A375 (cell line): ENCODE measurements around a stretch of chr11.

GRCh38 chr11:72598363-72598791 lies 75.8 kb downstream of the PDE2A start:
- RAMPAGE, long total RNA = no peak

DNA sequence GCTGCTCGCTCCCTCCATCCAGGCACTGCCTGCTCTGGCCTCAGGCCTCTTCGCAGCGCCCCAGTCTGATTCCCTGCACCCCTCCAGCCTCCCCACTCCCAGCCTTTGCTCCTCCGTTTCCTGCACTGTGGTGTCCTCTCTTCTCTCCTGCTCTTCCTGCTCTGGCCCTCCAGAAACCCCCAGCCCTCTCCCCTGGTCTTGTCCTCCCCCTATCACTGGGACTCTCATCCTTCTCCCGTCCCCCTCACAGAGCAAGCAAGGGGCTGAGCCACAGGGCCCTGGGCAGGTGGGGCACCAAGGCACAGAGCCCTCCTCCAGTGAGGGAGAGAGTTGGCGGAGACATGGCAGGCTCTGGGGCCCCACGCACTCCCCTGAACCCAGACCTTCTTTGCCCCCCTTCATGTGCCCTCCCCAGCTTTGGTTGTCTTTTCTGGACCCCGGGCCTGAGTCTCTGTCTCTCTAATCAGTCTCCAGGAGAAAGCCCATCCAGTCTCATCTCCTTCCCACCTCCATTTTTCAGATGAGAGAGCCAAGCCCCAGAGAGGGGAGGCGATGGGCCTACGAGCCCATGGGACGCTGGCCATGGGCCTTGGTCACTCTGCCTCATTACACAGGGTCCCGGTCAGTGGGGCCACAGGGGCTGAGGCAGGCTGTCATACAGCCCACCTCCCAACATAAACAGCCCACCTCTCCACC lies 55.9 kb downstream of the PDE2A start:
- RAMPAGE, long total RNA = no peak

DNA sequence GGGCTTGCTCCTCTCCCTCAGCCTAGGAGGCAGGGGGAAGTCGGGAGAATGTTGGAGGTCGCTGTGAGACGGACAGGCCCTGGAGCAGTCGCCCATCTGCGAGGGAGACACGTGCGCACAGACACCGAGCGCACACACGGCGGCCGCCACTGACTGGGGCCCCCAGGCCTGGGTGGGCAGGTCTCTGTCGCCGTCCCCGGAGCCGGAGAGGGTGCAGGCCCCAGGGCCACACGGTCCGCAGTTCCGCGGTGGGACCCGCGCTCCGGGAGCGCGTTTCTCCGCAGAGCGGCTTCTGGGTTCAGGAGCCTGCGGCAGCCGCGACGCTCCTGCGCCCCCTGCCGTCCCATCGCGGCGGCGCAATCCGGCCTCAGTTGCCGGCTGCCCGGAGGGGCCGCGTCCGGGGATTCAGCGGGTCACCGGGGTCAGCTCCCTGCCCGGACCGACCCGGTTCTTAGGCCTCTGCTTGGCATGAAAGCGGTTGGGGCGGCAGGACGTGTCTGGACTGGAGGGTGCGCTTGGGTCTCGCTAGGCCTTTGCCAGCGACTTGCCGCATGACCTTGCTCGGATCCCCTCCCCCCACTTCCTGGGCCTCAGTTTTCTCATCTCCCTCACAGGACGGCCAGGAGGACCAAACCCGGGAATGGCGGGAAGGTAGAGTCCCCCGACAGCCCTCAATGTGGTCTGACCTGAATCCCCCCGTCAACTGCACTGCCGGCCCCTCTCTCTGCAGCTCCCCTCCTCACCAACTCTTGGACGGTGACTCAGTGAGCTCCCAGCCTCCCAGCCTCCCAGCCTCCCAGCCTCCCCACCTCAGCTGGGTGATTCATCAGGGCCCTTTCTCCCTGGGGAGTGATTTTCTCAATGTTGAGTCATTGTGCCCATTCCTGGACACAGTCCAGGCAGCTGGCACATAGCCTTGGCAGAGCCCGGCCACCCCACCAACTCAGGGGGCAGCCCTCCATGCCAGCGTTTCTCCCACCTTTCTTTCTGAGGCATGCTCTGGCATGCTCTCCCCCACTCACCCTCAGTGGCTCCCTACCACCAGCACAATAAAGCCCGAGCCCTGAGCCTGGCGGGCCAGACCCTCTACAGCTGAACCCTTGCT lies 31.0 kb downstream of the PDE2A start:
- RAMPAGE, long total RNA = no peak

DNA sequence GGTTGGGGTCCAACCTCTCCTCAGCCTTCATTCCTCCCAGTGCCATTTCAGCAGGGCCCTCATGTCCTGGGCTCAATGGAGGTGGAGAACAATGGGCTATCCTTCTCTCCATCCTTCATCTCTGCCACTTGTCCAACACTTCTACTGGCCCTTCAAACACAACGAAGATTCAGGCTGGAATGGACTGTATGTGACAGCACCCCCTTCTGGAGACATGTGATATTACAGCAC lies 6.9 kb downstream of the PDE2A start:
- RAMPAGE, long total RNA = no peak

GRCh38 chr11:72737650-72738763 lies 14.2 kb downstream of the ARAP1 start:
- RAMPAGE, long total RNA = no peak

DNA sequence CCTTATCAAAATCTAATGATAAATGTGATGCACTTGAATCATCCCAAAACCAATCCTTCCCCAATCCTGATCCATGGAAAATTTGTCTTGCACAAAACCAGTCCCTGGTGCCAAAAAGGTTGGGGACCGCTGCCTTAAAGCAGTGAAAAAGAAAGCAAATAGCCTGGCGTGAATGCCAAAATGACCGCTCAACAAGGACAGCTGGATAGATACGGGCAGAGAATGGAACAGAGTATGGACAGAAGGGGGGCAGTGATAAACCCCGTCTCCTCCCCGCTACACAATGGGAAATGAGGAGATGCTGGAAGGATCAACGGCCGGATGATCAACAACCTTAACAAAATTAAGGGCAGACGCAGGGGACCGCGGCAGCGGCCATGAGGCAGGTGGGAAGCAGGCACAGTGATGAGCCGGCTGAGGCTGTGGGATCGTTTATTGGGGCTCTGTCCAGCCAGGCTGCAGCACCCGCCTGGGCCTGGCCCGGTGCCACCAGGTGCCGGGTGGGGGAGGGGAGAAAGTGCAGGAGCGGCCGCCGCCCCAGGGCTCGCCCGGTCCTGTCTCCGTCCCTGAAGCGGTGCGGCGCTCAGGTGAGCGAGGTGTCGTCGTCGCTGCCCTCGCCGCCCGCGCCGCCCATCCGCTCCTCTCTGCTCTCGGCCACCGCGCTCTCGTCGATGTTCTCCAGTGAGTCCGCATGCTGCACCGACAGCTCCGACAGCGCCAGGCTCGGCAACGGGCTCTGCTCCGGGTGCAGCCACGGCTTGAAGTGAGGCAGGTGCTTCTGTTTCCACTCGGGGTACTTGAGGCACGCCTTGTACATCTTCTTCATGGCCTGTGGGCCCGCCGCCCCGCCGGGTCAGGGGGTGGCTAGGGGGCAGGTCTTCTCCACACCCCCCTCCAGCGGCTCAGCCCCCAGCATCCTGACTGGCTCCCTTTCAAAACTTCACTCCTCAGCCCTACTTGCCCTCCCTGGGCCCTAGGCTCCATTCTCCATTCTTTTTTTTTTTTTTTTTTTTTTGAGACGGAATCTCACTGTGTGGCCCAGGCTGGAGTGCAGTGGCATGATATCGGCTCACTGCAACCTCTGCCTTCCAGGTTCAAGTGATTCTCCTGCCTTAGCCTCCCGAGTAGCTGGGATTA lies 2.5 kb upstream of the ARAP1 start:
- RAMPAGE, long total RNA = no peak

DNA sequence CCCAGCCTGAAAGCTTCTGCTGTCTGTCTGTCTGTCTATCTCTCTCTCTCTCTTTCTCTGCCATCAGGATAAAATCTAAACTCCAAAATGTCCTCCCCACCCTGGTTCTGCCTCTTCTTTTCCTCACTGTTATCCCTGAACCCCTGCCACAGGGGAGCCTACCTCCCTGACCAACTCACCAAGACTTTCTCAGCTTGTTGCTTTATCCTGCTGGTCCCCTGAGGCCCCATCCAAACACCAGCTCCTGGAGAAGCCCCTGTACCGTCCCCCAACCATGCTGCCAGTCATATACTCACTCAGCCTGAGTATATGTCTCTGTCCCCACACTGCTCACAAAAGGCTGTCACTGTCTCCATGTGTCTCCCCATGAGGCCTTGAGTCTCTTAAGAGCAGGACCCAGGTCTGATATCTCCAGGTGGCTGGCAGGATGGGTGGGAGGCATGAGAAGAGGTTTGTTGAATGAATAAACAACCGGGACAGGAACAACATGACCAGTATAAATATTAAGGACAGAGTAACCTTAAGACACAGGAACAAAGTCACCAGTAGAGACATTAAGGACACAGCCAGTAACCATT lies 20.5 kb upstream of the ARAP1 start:
- RAMPAGE, long total RNA = no peak

GRCh38 chr11:72787027-72788146 lies 6.5 kb downstream of the STARD10 start:
- RAMPAGE, long total RNA = no peak

DNA sequence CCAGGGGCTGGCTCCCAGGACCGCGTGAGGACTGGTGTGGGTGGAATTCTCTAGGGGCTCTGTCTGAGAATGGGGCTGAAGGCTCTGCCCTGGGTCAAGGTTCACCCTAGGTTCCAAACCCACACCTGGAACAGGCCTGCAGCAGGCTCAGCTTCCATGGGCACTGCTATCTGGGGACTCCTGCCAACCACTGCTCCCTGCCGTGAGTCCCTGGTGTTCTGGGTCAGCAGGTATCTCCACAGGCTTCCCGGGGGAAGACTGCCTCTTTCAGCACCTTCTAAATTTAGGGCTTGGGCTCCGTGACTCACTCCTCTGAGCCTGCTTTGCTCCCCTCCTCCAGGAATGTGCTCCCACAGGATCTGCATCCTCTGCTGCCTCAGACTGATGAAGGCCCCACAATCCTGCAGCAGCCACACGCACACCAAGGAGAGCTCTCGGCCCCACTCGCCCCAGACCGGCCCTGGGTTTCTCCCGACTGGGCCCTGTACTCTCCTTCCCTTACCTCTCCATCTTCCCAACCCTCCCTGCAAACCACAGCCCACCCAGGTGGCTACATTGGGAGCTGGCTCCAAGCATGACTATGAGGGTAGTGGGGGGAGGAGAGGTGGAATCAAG lies 4.1 kb downstream of the STARD10 start:
- RAMPAGE, long total RNA = no peak

GRCh38 chr11:72832192-72832776 lies 18.1 kb downstream of the ATG16L2 start:
- RAMPAGE, long total RNA = no peak

DNA sequence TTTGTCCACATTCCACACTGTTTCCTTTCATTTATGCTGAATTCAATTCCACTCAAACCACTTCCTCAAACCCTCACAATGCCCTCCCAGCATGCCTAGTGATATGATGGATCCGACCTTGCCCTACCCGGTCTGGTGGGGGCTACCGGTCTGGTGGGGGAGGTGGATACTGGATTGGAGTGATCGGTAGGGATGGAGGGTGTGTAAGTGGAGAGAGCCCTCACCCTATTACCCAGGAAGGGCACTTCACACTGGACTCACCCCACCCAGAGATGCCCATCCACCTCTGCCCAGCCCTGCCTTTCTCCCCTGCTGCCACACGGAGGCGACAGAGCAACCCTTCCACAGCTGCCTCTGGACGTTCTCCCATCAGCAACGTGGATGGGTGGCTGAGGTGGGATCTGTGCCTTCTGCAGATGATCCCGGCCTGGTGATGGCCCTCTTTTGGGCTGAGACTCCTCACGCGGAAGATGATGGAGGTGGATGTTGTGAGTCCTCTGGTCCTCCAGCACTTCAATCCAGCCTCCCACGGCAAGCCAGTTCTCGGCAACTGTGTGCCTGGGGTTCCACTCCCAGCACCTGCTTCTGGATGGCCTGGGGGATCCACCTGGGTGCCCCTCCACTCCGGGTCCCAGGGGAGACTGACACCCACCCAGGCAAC lies 32.9 kb upstream of the P2RY2 start:
- RAMPAGE, long total RNA = no peak

DNA sequence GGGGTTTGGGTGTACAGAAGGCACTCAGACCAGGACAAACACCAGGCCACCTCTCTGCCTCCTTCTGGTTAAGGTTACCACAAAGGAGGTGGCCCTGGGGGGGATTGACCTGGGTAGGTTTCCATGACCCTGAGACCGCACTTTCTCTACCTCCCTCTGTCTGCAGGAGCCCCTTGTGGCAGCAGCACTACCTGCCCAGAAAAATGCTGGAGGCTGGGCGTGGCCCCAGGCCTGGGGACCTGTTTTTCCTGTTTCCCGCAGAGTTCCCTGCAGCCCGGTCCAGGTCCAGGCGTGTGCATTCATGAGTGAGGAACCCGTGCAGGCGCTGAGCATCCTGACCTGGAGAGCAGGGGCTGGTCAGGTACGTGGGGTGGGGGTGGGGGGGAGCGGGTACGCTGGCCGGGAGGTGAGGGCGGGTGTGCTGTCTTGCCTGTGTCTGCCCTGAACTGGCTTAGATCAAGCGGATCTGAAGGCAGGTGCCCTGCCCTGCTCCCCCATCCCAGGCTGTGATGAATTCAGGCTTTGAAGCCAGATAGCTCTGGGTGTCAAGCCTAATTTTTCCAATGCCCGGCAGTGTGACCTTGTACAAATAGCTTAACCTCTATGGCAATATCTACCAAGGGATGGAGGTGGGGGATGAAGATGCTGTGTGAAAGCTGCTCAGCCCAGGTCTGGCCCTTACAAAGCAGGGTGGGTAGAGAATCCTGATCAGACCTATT lies 9.9 kb downstream of the P2RY2 start:
- RAMPAGE, long total RNA = no peak

DNA sequence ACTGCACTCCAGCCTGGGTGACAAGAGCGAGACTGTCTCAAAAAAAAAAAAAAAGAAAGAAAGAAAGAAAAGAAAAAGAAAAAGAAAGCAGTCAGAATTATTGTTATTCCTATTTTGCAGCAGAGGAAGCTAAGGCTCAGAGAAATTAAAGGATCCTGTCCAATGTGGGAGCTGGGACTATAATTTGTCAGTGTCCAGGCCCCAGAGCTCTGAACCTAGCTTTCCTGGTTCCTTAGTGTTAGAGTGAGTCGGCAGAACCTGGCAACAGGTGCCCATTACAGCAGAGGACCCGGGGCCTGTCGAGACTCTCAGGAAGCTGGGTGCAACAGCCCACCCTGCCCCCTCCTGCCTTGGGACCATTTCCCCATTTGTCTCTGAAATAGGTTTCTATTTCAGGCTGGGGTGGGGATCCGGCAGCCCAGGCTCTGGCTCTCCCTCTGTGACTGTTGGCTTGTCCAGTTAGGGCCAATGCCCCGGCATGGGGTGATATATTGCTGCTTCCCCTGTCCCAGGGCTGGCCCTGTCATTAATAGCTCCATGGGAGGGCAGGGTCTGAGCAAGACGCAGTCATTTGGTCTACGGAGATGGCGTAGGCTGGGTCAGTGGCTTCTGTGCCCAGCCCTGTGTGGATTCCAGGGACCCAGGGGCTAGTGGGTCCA lies 2.5 kb downstream of the P2RY6 start:
- RAMPAGE, long total RNA = no peak

GRCh38 chr11:73307369-73308235 lies 474 bp upstream of the ARHGEF17 start:
- RAMPAGE, long total RNA = no peak

DNA sequence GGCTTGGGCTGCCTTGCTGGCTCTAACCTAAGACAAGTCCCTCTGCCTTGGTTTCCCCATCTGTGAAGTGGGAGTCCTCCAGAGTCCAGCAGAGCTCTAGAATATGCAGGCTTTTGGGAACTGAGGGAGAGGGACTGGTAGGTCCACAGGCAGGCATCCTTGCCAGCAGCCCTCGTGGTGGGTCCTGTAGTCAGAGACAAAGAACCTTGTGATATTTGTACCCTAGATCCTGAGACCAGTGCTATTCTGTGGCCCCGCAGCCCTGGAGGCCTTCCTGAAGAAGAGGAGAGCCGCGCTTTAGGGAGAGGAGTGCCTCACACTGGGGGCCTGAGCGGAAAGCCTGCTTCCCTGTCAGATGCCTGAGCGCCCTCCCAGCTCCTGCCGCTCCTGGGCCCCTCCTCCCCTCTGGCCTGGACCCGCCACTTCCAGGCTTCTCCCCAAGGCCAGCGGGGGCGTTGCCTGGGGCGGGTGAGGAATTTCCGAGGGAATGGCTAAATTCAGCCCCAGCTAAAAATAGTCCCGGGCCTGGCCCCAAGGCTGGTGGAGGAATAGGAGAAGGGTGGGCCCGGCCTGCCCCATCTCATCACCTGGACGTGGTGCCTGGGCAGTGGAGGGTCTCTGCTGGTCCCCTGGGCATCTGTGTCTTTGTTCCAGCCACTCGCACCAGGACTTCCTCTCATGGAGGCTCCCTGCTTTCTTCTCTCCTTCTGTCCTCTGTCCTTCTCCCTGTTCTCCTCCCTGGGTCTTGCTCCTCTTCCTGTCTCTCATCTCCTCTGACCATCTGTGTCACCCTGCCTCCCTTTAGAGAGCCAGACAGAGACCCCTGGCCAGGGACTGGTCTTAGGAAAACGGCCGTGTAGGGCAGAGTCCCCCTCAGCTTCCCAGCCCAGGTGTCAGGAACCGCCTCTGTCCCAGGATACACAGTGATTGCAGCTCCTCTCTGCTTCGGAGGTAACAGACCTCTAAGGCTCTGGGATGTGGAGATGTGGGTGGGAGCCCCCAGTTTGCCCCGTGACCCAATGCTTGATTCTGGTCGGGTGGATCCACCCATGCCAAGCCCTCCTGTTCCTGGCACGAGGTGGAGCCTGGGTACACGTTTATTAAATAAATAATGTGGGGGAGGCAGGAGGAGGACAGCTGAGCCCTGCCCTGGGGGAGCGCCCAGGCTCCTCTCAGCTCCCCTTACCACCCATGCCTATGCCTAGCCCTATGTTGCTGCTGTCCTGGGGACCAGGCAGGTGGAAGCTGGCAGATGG lies 15.6 kb downstream of the ARHGEF17 start:
- RAMPAGE, long total RNA = no peak

GRCh38 chr11:73331120-73331739 lies 23.2 kb downstream of the ARHGEF17 start:
- RAMPAGE, long total RNA = no peak

- RAMPAGE, long total RNA = no peak
These were observed 22.2 kb downstream of the RELT start for GRCh38 chr11:73398127-73399006.

GRCh38 chr11:73401830-73402453 lies 25.7 kb downstream of the RELT start:
- RAMPAGE, long total RNA = no peak

DNA sequence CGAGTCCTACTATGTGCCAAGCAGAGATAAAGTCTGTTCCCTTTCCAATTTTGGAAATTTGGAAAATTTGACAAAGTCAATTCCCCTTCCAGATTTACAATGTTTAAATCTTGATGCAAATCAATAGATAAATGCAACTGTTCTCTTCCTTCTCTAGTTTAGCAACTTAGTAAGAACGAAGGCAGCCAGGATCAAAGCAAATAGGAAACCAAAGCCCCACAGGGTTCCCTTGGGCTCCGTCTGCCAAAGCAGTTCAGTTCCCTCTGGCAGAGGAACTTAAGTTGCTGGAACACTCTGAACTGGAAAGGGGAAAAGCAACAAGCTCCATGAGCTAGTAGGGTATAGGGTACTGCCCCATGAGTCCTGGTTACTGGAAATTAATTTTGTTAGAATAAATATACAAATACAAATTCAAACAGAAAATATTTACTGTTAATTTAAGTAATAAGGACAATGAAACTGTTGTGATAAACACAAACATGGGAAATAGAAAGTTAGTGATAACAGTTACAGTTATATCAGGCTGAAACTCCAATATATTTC lies 91.3 kb downstream of the RELT start:
- RAMPAGE, long total RNA = no peak

GRCh38 chr11:73648389-73649100 lies 2.2 kb downstream of the PLEKHB1 start:
- RAMPAGE, long total RNA = no peak